Measurements from ENCODE around the genes C6orf120, DLL1 and PSMB1.

- PRO-cap, result no peak
These were observed 347.9 kb downstream of the THBS2 start for GRCh38 chr6:168905466-168906443.

DNA sequence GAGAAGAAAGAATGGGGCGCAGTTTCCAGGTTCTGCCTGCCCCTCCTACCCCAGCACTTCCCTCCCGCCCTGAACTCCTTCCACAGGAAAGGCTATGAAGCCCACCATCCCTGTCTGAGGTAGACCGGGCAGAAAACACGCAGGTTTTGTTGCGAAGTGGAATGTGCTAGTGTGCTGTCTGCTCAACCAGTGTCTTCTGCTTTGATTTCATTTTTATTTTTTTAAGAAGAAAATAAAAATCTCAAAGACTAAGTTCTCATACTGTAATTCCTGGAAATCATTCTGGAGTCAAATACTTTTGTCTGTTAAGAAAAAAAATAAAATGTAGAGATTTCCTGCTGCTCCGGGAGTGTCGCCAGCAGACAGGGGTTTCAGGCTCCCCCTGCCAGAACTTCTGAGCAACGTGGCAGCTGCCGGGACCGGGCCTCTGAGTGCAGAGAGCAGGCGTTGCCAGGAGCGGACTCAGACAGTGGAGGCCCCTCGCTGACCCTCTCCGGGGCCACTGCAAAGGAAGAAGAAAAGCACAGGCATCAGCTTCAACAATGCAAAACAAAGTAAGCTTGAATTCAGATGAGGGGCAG is 95.6 kb downstream of the THBS2 start:
- PRO-cap, result unidirectional peak, plus-strand start at position 430 of the sequence

DNA sequence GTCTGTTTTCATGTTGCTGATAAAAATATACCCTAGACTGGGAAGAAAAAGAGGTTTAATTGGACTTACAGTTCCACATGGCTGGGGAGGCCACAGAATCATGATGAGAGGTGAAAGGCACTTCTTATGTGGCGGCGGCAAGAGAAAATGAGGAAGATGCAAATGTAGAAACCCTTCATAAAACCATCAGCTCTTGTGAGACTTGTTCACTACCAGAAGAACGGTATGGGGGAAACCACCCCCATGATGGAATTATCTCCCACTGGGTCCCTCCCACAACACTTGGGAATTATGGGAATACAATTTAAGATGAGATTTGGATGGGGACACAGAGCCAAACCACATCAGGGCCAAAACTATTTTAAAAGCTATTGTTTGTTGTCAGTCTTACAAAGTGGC is 71.0 kb downstream of the THBS2 start:
- PRO-cap, result no peak

DNA sequence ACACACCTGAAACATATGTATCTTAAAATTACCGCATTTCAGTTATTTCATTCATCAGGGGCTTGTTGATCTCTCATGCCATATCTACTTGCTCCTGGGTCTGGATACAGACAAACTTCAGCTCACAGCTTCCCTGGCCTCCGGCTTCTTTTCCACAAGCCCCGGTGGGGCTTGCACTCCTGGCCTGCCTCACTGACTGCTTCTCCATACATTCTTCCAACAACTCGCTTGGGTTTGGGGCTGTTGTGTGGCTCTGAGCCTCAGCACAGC is 58.6 kb upstream of the THBS2 start:
- PRO-cap, result unidirectional peak, minus-strand start at position 145 of the sequence

- PRO-cap, result no peak
These were observed 123.8 kb downstream of the WDR27 start for GRCh38 chr6:169577855-169578656.

DNA sequence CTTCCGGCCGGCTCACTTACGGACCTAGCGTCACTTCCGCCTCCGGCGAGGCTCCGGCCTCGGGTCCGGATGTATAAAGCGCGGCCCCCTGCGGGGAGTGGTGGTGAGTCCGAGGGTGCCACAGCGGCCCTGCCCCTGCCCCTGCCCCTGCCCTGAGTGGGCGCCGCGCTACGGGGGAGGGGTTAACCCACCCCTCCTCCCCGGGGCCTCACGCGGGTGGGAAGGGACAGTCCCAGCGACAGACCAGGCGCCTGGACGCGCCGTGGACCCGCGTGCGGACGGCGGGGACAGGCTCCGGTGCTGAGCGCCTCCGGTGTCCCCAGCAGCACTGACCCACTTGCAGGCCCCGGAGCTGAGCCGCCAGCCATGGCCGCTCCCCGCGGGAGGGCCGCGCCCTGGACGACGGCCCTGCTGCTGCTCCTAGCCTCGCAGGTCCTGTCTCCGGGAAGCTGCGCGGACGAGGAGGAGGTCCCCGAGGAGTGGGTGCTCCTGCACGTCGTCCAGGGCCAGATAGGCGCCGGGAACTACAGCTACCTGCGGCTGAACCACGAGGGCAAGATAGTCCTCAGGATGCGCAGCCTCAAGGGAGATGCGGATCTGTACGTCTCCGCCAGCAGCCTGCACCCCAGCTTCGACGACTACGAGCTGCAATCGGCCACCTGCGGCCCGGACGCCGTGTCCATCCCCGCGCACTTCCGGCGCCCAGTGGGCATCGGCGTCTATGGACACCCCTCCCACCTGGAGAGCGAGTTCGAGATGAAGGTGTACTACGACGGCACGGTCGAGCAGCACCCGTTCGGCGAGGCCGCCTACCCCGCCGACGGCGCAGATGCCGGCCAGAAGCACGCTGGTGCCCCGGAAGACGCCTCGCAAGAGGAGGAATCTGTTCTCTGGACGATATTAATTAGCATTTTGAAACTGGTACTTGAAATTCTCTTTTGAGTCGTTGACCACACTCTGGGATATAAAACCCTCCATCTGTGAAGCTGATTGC is at the start of gene C6orf120:
Gene C6orf120, plus strand, starts transcription at position 33 of the 994 bp plus-strand sequence.
- PRO-cap, result bidirectional peak, plus-strand start at position 45 of the sequence, minus-strand start outside the sequence

DNA sequence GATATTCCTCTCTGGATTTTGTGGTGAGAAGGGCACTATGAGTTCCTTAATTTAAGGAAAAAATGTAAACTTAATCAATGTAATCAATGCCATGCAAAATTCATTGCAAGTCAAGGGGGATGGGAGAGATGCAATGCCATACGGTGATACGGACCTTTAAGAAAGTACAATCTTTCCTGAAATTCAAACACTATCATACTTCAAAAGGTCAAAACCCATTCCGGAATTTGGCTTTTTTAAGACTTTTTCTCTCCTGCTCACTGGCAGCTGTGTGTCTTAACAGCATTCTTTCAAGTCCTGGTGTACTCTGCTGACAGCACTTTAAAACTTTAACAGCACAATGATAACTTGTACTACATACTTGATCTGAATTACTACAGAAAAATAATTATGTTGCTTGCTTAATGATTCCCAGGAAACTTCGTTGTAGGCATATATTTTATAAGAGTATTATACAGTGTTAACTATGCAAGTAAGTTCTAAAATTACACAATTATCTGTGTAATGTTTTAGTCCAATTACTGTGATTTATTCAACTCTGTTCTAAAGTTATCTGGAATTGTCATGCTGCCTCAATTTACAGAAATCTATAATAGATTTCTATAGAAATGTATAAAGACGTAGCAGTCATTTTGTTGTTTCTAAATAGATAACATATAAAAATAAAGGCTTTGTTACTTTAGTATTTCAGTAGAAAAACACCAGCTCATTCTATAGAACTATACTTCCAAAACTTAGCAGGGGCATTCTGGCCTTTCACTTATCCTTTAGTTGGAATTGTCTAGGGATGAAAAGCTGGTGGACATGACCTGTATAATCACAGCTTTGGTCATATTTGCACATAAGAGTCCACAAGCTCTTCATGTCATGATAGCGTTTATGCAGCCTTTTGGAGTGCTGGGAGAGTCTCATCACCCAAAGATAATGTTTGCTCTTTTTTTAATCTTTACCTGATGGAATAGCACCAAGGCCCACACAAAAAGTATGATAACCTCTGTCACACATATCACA is 2.6 kb downstream of the C6orf120 start:
- PRO-cap, result no peak

GRCh38 chr6:169720761-169721259 is 3.5 kb downstream of the PHF10 start:
- PRO-cap, result no peak

DNA sequence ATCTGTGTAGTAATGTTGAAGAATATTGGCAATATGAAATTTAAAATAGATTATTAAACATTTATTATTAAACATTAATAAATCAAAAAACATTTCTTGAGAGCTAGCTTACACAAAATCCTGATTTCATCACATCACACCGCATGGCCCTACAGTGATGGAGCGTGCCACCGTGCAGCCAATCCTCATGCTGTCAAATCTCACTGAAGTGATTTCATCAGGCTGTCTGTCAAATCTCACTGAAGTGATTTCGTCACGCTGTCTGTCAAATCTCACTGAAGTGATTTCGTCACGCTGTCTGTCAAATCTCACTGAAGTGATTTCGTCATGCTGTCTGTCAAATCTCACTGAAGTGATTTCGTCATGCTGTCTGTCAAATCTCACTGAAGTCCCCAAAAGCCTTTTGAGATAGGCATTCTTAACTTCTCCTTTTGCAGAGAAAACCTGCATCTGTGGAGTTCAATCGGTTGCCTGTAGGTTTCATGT is 14.3 kb downstream of the ERMARD start:
- PRO-cap, result no peak

DNA sequence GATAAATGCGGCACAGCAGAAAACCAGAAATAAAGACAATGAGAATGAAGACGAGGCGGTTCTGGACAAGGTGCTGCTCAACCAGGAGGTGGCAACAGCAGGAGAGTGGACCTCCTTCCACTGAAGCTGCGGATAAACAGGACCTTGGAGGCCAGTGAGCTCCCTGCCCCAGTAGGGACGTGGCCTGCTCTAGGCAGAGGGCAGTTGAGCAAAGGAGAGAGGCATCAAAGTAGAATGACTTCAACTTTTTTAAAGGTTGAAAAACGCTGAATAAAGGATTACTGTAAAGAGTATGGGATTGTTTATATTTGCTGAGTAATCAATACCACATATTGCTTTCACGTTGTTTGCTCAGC is 48.0 kb downstream of the ERMARD start:
- PRO-cap, result no peak

DNA sequence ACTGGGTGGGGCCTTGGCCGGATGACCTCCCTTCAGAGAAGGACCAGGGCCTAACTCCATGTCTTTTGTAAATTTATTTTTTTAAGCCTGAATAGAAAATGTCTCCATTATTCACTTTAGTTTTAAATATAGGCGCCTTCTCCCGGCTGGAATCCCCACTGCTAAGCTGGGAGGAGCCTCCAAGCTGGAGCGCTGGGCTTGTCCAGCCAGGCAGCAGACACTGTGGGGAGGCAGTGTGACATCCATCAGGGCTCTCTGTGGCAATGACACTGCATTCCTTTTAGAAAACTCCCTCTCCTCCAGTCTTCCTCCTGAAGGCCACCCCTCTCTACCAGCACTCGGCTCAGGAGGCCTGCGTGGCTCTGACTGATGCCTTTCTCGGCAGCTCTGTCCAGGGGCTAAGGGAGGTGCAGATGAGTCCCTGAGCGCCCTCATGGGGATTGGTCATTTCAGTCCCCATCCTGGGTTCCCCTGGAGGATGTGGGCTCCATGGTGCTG is 209.4 kb downstream of the ERMARD start:
- PRO-cap, result no peak

- PRO-cap, result no peak
These were observed 238.6 kb downstream of the ERMARD start for GRCh38 chr6:169990045-169990477.

- PRO-cap, result no peak
These were observed 65.7 kb downstream of the DLL1 start for GRCh38 chr6:170225136-170225683.

DNA sequence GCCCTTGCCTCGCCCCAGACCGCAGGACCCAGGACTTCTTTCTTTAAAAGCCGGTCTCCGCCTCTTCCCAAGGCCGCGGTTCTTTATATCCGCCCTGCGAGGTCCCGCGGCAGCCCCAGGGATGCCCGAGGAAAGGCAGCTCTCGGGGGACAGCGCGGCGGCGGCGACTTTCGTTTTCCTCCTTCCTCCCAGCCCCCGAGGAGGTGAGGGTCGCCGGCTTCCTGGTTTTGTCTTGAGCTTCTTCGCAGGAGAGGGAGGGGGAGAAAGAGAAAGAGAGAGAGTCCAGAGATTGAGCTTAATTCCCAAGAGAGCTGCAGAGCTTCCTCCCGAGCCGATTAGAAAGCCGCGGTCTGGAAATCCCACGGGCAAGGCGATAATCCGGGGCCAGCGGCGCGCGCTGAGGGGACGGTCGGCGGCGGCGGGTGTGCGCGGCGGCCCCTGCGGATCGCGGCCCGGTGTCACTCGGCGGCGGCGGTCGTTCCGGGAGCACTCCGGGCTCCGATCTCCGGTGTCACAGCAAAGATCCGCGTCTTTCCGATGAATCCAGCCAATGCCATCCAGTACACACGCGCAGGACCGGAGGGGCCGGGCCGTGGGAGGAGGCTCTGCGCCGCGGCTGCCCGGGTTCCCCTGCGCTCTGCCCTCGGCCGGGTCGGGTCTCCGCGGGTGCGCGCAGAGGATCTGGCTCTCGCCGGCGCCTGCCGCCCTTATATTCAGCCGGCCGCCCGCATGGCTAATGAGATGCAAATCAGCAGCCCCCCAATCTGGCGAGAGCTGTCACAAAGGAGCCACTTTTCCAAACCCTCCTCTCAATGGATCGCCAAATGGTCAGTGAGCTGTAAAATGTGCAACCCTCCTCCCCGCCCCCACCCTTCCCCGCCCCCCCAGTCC is at the start of gene DLL1:
Gene DLL1, minus strand, starts transcription at position 833 of the 891 bp plus-strand sequence.
- PRO-cap, result bidirectional peak, plus-strand start at position 643 of the sequence, minus-strand start at position 683 of the sequence; bidirectional peak, plus-strand start outside the sequence, minus-strand start at position 814 of the sequence

- PRO-cap, result no peak
These were observed 11.0 kb downstream of the FAM120B start for GRCh38 chr6:170317388-170318105.

DNA sequence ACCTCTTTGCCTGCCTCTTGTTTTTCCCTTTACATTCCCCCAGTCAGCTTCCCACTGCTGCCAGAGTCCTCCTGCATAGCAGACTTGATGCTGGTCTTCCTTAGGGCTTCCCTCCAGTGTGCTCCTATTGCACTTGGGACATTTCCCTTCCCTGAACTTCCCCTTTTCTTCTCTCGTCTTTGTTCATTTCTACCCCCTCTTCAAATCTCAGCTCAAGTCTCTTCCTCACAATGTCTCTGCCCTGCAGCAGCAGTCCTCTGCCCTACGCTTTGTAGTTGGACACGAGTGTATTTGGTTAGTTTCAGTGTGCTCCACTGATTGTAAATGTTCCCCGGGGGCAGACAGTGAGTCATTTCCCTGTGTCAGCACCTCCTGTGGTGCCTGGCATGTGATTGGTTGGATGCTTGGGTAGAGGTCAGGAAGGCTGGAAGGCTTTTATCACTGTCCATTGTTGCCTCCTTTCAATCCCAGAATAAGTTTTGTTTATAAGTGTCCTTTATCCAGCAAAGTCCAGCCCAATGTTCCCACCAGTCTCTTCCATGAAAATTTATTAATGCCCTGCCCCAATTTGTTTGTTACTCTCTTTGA is 38.3 kb downstream of the FAM120B start:
- PRO-cap, result unidirectional peak, minus-strand start at position 293 of the sequence

- PRO-cap, result no peak
These were observed 54.0 kb downstream of the FAM120B start for GRCh38 chr6:170360465-170361141.

DNA sequence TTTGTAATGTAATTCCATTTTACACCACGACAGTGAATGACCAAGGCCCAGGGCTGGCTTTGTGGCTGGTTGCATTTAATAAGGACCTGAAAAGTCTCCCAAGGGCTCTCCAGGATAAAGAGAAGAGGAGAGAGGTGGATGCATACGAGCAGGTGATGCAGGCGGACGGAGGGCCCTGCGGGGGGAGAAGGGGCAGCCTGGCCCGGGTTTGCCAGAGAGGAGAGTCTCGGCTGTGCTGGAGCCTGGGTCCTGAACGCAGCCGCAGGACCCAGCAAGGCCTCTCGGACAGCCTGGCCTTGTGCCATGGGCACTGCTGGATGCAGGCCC is 98.3 kb downstream of the PSMB1 start:
- PRO-cap, result no peak

DNA sequence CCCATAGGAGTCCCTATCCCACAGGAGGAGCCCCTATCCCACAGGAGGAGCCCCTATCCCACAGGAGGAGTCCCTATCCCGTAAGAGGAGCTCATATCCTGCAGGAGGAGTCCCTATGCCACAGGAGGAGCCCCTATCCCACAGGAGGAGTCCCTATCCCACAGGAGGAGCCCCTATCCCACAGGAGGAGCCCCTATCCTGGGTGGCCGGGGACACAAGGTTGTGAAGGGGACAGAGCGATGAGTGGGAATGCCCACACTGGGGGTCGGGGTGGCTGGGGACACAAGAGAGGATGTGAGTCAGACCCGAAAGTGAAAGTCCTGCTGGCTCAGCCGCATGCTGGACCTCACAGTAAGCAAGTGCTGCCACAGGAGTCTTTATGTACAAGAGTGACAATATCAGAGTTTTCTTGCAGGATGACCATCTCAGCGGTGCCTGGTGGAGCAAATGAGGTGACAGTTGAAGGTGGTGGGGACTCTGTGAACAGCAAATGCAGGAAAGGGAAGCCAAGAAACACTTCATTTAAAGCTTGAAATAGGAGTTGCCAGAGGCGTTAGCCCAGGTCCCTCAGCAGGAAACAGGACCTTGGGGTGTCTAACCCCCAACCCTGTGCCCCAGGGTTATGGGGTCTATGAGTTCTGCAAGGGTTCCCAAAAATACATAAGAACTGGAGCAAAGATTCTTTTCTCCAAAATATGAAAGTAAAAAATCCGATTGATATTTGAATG is 93.6 kb downstream of the PSMB1 start:
- PRO-cap, result no peak

- PRO-cap, result bidirectional peak, plus-strand start at chr6:170553364, minus-strand start at chr6:170553290
These were observed at the start of gene PSMB1 for GRCh38 chr6:170552450-170553636. TSS of gene PSMB1 (minus strand) at chr6:170553307.

All from fallopian tube (tissue), 1 donor.